Occipital lobe (tissue), 2 donors: ENCODE measurements around a stretch of chr13.

GRCh38 chr13:44222002-44222308 lies 60.9 kb upstream of the SMIM2 start:
- RAMPAGE, long total RNA, result no peak

- RAMPAGE, long total RNA, result no peak
Measured at GRCh38 chr13:44274756-44275362, 98.8 kb upstream of the SERP2 start.

- RAMPAGE, long total RNA, result no peak
Measured at GRCh38 chr13:44313441-44314166, 60.0 kb upstream of the SERP2 start.

- RAMPAGE, long total RNA, result no peak
Measured at GRCh38 chr13:44331760-44332310, 41.8 kb upstream of the SERP2 start.

DNA sequence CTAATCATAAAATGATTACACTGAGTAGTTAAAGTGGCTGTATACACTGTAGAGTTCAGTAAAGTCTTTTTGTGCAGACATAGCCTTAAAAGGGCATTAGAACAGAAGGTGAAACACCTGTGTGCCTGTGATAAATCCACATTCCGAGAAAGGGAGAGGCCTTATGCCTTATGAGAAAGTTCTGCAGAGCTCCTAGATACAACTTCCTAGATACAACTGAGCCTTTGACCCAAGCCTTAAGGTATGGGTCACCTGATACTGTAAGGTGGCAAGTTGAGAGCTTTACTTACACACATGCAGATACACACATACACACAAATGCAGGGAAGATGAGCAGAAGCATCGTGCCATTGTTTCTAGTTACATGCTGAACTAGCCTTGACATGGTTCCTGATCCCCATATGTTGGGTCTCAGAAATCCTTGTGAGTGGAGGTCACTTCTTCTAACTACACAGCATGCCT lies 6.3 kb downstream of the SERP2 start:
- RAMPAGE, long total RNA, result no peak

DNA sequence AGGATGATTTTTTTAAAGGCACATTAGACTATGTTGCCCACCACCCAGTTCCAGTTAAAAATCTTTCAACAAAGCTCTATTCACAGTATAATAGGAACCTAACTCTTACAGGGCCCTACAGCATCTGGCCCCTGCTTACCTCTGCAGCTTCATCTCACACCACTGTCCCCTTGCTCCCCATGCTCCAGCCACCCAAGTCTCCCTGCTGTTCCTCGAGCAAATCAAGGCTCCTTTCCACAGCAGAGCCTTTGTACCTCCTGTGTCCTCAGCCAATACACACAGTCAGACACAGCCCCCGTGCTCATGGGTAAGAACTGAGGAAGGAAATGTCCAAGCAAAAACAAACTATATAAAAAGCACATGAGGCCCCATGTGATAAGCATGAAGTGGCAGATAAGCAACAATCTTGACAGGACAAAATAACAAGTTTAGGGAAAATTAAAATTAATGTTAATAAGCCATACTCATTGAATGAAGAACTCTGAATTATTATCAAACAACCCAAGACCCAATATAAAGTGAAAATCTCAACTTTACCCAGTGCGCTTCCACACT lies 67.5 kb downstream of the TSC22D1 start:
- RAMPAGE, long total RNA, result no peak

- RAMPAGE, long total RNA, result no peak
Measured at GRCh38 chr13:44692050-44692575, 116.0 kb upstream of the TSC22D1 start.

- RAMPAGE, long total RNA, result no peak
Measured at GRCh38 chr13:44751959-44752612, 176.0 kb upstream of the TSC22D1 start.

- RAMPAGE, long total RNA, result no peak
Measured at GRCh38 chr13:44917546-44918298, 71.5 kb downstream of the NUFIP1 start.

- RAMPAGE, long total RNA, result no peak
Measured at GRCh38 chr13:44932619-44933361, 56.5 kb downstream of the NUFIP1 start.

- RAMPAGE, long total RNA, result no peak
Measured at GRCh38 chr13:45316438-45316921, 24.5 kb downstream of the TPT1 start.

DNA sequence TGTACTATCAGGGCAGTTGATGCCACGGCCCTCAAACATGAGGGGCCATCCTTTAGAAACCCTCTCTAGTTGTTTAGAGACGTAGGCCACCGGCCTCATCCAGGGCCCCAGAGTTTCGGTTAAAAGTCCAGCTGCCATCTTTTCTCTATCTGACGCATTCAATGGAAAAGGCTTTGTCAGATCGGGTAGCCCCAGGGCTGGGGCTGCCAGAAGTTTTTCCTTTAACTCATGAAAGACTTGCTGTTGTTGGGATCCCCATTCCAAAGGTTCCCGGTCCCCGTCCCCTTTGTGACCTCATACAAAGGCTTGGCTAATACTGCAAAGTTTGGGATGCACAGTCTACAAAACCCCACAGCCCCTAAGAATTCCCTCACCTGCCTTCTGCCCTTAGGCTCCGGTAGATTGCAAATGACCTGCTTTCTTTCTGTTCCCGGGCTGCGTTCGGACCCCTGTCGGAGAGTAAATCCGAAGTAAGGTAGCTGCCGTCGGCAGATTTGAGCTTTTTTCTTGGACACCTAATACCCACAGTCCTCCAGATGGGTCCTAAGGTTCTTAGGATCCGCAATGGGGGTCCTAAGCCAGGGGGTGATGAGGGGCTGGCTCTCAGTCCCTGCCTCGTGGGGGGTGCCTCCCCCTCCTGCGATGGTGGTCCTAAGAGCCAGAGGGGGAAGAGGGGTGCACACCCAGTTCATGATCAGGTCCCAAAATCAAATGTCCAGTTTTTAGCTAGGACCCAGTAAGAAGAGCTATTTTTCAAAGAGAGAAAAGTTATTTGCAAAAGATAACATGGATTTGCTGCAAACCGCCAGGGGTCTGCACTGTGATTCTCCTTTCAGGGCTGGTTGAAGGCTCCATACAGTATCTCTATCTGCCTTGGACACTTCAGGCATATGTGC lies 34.6 kb downstream of the SLC25A30 start:
- RAMPAGE, long total RNA, result no peak

DNA sequence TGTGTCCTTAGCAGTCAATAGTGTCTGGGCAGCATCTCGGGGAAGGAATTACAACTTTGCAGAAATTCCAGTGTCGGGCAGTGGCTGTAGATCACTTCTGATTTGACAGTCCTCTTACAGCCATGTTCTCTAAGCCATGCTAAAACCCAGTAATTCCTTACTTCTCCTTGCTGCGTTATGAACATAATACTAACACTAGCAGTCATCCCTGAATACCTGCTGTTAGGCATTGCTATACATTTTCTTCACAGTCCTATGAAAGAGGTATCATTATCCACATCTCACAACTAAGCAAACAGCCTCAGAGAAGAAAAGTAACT lies 3.3 kb downstream of the SLC25A30 start:
- RAMPAGE, long total RNA, result no peak

GRCh38 chr13:45447084-45447607 lies 17.6 kb upstream of the COG3 start:
- RAMPAGE, long total RNA, result no peak

DNA sequence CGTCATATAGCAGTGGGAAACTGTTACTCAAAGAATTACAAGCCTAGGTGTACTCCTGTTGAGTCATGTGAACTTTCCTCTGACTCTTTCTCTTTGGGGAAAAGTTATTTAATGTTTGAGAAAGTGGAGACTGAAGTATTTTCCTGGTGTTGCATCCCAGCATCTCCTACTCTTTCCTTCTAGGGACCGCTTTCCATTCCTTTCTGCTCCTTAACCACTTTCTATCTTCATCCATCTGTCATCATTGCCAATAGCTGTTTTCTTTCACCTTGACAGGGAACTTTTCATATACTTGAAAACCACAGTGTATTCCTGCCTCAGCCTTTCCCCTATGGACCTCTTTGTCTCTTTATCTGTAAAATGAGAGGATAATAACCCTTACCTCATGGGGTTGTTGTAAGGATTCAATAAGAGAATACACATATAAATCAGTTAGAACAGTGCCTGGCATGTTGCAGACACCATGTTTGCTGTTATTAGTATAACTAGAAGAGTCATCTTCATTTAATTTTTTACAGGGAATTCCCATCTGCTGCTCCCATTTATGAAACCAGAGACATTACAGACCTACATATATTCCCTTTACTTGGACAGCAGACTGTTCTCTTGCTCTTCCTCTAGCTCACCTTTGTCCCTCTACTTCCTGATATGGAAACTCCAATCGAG lies 31.8 kb downstream of the LCP1 start:
- RAMPAGE, long total RNA, result no peak

DNA sequence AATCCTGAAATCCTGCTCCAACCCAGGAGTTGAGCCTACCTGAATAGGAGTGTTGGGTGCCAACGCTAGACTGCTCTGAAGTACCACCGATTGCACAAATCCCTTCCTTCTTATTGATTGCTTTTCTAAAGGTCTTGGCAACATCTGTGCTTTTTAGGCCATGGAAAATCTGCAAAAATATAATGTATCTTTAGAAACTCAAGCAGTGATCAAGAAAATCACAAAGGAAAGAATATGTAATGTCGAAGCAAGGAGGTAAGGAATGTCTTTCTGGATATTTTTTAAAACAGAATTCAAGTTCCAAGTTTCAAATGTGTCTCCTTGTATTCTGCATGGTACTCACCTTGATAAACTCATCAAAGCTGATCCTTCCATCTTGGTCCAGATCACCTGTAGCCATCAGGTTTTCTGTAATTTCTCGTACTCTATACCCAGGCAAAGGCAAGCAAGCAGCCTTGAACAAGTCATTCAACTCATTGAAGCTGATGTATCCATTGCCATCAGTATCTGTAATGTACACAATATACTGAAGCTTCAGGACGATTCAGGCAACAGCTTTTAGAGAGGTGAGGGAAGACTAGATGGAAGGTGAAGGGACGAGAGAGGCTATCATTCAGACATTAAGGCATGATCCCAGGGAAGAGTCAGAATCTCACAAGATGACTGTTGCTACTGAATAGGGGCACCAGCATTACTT lies 23.3 kb downstream of the LCP1 start:
- RAMPAGE, long total RNA, result no peak

- RAMPAGE, long total RNA, result no peak
Measured at GRCh38 chr13:46179229-46180106, 2.5 kb downstream of the LCP1 start.

DNA sequence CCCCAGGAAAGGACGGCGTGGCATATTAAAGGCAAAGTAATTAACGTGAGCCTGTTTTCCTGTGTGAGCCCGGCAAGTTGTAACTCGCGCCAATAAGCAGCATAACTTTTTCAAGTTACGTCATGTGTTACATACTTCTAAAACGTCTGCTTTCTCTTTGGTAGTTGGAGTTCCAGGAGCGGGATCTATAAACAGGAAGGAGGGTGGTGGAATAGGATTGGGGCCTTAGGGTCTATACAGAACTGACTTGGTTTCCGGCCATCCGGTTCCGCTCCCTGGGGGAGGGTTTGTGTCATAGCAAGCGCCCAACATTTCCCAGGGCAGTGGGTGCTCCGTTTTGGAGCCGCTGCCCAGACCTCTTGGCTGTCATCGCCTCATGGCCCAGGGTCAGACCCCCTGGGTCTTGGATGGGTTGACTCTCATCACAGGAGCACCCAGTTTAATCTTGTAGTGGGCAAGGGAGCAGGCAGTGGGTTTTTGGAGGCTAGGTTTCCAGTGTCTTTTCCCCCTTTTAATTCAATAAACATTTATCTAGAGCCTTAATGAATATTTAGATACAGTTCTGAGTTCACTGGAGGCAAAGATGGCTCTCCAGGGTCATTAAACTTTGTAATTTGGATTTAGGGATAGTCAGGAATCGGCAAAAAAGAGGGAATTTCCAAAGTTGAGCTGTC lies 1.6 kb downstream of the LRCH1 start:
- RAMPAGE, long total RNA, result no peak

GRCh38 chr13:46595510-46595910 lies 42.5 kb downstream of the LRCH1 start:
- RAMPAGE, long total RNA, result no peak

- RAMPAGE, long total RNA, result no peak
Measured at GRCh38 chr13:46615828-46616750, 63.1 kb downstream of the LRCH1 start.